Cerebellum (tissue), 5 donors: Measurements from ENCODE around the gene CALHM1.

- PRO-cap, 3 experiments, result peak in 2 of 3 experiments; most common plus-strand start chr10:102816249 (in 2); most common minus-strand start chr10:102816069 (in 1)
- RAMPAGE, long total RNA, result no peak
Observed at GRCh38 chr10:102815728-102816777, 21.2 kb downstream of the CYP17A1 start.

GRCh38 chr10:102856081-102856495, 2.0 kb downstream of the BORCS7 start:
- PRO-cap, 3 experiments, result no peak in any of the 3 experiments
- RAMPAGE, long total RNA, result no peak

DNA sequence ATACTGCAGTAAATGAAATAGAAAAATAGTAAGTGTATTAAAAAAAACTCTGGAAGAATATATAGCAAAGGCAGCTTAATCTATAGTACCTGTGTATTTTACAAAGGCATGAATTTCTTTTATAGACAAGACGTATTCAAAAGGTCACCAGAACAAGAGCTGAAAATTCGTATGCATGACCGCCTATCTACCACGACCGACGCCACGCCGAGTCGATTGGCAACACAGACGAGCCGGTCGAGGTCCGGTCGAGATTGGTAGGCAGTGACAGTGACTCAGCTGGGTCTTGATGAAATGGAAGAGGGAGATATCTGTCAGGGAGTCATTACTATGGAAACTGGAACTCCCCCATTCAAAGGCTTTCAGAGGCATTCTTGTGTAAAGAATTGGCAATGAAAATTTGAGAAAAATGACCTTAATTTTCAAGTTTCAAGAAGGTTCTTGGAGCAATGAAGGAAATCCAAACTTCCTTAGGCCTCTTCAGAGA, 2.1 kb downstream of the ATP5MK start:
- PRO-cap, 3 experiments, result no peak in any of the 3 experiments
- RAMPAGE, long total RNA, result no peak

- PRO-cap, 3 experiments, result no peak in any of the 3 experiments
- RAMPAGE, long total RNA, result no peak
Observed at GRCh38 chr10:103450778-103451896, 1.0 kb downstream of the CALHM2 start.

DNA sequence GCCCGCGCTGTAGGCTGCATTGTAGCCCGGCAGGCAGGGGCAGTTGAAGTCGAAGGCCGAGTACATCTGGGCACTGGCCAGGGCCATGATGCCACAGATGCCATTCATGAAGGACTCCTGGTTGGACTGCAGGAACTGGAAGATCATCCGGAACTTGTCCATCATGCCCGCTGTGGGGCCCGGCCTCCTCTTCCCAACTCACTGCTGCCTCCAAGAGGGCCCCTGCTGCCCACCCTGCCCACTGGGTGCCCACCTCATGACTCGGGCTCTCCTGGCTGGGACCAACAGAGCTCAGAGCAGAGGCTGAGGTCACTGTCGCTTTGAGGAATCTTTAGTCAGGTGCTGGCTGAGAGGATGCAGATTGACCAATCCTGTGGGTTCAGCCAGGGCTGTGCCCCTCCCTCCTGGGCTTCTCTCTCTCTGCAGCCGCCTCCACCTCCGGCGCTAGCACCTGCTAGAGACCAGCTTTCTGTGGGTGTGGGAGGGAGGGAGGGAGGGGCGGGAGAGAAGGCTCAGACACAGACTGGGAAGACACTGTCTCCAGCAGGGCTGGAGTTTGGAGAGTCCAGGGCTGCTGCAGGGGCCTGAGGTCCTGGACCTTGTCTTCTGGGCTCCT, at the start of gene CALHM1:
TSS of gene CALHM1 (minus strand) at position 314 of the 616 bp plus-strand sequence.
- PRO-cap, 3 experiments, result peak in 1 of 3 experiments; most common minus-strand start position 322 of the sequence (in 1)
- RAMPAGE, long total RNA, result no peak

- PRO-cap, 3 experiments, result no peak in any of the 3 experiments
- RAMPAGE, long total RNA, result no peak
Observed at GRCh38 chr10:103649430-103649848, 155.9 kb downstream of the NEURL1 start.

GRCh38 chr10:103656024-103656448, 162.5 kb downstream of the NEURL1 start:
- PRO-cap, 3 experiments, result no peak in any of the 3 experiments
- RAMPAGE, long total RNA, result no peak

- PRO-cap, 3 experiments, result no peak in any of the 3 experiments
- RAMPAGE, long total RNA, result no peak
Observed at GRCh38 chr10:103665269-103666104, 172.0 kb downstream of the NEURL1 start.

GRCh38 chr10:103746372-103747650, 108.6 kb downstream of the SH3PXD2A start:
- PRO-cap, 3 experiments, result no peak in any of the 3 experiments
- RAMPAGE, long total RNA, result no peak

- PRO-cap, 3 experiments, result no peak in any of the 3 experiments
- RAMPAGE, long total RNA, result no peak
Observed at GRCh38 chr10:103757395-103758130, 97.8 kb downstream of the SH3PXD2A start.

DNA sequence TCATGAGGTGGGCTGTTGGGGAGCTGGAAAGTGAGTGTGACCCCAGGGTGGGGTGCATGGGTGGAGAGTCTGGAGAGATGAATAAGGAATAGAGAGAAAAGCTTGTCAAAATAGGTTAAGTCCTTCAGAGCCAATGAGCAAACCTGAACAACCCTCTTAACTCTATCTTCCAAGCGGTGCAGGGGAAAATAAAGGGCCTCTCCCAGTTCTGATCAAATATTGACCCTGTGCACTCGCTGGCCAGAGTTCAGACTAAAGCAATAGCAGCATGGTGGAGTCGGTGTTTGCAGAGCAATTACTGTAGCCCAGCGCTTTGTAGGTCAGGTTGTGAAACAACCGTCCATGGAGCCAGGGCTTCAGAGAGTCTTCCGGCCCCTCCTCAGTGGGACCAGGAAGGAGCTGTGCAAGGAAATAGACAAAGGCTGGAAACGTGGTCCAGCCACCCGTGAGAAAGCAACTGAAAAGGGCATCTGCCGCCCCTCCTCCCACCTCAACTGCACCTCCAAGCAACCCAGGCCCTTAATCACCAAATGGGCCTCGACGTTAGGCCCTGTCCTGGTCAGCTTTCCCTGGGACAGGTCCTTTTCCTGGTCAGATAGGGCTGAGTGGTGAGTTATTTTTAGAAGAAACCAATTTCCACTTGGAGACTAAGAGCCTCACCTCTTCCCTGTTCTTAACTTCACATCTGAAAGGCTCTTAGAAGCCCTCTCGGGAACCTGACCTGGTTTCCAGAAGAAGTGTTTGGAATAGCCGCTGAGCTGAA, 61.1 kb downstream of the SH3PXD2A start:
- PRO-cap, 3 experiments, result no peak in any of the 3 experiments
- RAMPAGE, long total RNA, result no peak

DNA sequence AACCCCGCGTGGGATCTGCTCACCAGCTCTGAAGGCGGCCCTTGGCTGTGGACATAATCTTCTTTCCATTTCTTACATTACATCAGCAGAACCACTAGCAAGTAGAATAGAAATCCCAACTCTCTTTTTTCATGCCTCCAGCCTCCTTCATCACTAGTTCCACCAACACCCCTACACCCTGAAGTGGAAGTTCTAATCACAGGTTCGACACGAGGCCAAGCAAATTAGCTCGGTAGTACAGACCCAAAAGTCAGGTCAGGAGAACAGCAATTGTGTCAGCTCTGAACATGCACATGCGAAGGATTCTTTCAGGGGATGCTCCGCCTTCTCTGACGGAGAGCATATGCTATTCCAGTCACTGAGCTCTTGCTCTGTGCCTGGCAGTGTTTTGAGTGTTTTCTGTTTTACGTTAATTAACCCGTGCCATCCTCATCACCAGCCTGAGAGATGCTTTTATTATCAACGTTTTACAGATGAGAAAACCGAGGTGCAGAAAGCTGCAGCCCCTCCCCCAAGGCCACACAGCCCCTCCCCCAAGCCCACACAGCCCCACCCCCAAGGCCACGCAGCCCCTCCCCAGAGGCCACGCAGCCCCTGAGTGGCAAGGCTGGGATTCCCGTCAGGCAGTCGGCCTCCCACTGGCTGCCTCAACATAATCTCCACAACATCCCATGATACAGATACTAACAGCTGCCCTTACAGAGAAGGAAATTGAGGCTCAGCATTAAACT, 16.2 kb downstream of the SH3PXD2A start:
- PRO-cap, 3 experiments, result no peak in any of the 3 experiments
- RAMPAGE, long total RNA, result no peak

DNA sequence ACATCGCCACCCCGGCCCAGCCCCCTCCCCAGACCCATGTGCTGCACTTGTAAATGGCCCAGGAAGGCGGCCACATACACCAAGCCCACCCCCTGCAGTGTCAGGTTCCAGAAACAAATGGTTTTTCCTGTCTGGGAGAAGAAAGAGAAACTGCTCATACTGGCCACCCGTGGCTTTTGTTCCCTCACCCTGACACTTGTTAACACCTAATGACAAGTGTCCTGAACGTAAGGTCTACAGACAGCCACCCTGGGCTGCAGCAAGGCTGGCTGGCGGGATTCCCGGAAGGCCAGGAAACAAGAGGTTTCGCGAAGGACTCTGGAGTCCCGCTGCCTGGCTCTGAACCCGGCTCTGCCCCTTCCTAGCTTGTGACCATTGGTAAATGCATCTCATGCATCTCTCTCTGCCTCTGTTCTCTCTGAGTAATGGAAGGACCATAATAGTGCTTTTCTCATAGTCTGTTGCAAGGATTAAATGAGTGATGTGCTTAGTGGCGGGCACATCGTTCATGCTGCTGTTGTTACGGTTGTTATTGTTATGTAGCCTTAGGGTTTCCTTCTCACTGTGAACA, 15.0 kb downstream of the SH3PXD2A start:
- PRO-cap, 3 experiments, result no peak in any of the 3 experiments
- RAMPAGE, long total RNA, result no peak

- PRO-cap, 3 experiments, result no peak in any of the 3 experiments
- RAMPAGE, long total RNA, result no peak
Observed at GRCh38 chr10:103856052-103856889, 895 bp upstream of the SH3PXD2A start.

DNA sequence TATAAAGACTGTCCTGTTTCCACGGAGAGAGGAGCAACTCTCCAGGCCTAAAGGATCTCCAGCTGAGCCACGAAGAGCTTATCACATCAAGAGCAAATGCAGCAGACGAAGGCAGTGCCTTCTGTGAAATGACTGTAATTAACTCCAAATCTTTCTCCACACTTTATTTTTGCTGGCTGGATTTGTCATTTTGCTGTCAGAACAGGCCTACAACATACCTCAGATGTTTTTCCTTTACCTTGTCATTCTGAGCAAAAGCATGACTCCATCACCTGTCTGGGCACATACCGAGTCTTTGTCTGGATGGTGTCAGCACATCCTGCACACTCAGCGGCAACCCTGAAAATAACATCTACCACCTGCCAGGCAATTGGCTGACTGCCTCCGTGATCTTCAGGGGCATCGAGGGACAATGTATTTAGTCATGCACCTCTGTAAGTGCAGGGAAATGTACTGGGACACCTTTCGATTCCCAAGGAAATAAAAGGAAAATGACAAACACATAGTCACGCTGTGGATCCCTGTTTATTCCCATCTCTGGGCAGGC, 26.3 kb upstream of the SH3PXD2A start:
- PRO-cap, 3 experiments, result no peak in any of the 3 experiments
- RAMPAGE, long total RNA, result no peak

GRCh38 chr10:103893854-103894240, 24.1 kb downstream of the STN1 start:
- PRO-cap, 3 experiments, result no peak in any of the 3 experiments
- RAMPAGE, long total RNA, result no peak

DNA sequence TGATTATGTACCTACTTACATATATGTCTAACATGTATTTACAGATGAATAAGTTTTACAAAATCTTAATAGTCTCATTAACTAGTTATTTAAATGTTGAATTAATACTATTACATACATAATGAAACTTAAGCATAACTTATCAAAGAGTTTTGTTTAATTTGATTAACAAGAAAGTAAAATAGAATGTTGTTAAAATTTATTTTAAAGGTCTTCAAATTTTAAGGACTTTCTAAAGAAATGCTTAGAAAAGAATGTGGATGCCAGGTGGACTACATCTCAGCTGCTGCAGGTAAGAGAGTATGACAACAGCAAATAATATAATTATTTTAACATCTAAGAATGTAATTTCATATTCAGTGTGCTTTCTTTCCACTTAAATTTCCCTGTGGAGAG, 32.7 kb downstream of the SLK start:
- PRO-cap, 3 experiments, result no peak in any of the 3 experiments
- RAMPAGE, long total RNA, result no peak

DNA sequence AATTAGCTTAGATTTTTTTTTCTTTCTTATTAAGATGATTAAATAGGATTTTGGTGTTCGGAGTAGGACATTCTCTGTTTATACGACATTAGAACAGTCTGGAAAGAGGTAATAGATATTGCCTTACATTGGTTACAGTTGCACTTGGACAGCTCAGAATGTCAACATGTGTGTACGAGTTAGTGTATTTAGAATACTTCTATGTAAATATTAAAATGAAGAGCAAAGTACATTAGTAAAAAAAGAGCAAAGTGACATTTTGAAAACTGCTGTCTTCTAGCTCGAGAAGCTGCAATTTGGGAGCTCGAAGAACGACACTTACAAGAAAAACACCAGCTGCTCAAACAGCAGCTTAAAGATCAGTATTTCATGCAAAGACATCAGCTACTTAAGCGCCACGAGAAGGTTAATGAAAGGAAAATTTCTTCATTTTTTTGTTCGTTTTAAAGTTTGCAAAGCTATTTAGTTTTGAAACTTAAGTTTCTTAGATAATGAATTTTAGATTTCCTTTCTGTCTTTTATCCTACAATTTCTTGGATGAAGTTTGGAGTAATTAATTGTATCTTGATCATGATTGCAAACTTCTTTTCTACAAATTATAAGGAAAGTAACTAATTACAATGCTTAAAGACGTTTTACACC, 51.7 kb downstream of the SLK start:
- PRO-cap, 3 experiments, result no peak in any of the 3 experiments
- RAMPAGE, long total RNA, result no peak

- PRO-cap, 3 experiments, result no peak in any of the 3 experiments
- RAMPAGE, long total RNA, result no peak
Observed at GRCh38 chr10:104019528-104020033, 52.6 kb downstream of the SLK start.

DNA sequence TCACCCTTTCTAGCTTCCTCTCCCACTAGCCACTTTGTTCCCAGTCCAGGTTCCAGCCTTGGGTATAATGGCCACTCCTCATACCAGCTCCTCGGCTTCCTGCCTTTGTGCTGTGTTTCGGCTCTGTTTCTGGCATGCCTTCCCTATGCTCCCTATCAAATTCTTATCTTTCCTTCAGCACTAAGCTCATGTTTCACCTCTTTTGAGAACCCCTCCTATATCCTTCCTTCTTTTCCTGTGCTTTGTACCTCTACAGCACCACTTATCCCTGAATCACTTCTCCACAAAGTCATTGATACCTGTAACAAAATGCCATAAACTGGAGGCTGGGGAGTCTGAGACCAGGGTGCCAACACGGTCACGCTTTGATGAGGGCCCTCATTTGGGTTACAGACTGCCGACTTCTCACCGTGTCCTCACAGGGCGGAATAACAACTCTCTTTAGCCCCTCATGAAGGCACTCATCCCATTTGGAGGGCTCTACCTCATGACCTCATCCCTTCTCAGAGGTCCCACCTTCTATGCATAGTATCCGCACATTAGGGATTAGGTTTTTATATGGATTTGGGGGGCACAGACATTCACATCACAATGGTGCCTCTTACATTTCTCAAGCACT, 57.6 kb downstream of the SLK start:
- PRO-cap, 3 experiments, result no peak in any of the 3 experiments
- RAMPAGE, long total RNA, result no peak